SK-N-MC (cell line): ENCODE measurements around the genes POU4F2 and IQCM.

- RRBS: no CpG with 5 or more reads among the region's 6 CpGs
Measured at GRCh38 chr4:146121585-146122277, 53.8 kb upstream of the LSM6 start.

GRCh38 chr4:146638426-146639475, at the start of gene POU4F2:
Gene POU4F2, plus strand, starts transcription at chr4:146638893.
- RRBS: 1% methylated on average over 19 of the region's 105 CpGs

DNA sequence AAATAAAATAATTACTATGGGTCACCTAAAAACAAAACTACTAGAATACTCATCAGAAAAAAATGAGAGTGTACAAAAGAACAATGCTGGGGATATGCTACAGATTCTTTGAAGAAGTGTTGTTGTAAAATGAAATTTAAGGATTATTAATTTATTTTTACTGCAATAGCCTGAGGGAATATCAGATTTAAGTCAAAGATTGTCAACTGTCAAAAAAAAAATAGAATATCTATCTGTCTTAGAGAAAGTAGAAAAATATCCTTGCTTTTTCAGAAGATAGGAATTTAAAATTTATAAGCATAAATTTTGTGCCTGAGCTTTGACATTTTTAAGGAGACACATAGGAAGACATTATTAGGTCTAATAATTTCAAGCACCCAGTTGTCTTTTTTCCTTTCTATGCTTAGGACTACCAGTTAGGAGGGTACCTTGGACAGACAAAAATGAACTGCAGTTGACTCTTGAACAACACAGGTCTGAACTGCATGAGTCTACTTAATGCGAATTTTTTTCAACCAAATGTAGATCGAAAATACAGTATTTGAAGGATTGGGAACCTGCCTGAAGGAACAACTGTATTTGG, 107.4 kb downstream of the TTC29 start:
- RRBS: no CpG with 5 or more reads among the region's 2 CpGs

DNA sequence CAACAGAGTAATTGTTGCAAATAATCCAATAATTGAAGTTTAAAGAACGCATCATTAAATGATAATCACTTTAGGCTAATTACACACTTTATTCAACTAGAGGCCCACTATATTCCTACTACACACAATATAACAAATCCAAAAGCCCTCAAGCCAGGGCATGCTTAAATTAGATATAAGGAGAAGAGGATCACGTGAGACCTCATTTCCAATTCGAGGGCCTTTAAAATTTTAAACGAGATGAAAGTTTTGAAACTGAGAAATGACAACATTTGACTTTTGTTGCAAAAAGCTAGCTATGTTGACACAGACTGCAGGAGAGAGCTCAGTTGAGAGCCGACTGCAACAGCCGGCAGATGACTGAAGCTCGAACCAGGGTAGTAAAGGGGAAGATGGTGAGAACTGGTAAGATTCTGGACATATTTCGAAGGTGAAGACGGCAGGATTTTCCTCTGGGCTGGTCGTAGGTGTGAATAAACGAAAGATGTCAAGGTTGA, 851 bp downstream of the PRMT9 start:
- RRBS: no CpG with 5 or more reads among the region's 11 CpGs

- RRBS: no CpG with 5 or more reads among the region's 5 CpGs
Measured at GRCh38 chr4:147744146-147744824, 12.4 kb downstream of the ARHGAP10 start.

GRCh38 chr4:147846893-147847542, 115.1 kb downstream of the ARHGAP10 start:
- RRBS: no CpG with 5 or more reads among the region's 4 CpGs

DNA sequence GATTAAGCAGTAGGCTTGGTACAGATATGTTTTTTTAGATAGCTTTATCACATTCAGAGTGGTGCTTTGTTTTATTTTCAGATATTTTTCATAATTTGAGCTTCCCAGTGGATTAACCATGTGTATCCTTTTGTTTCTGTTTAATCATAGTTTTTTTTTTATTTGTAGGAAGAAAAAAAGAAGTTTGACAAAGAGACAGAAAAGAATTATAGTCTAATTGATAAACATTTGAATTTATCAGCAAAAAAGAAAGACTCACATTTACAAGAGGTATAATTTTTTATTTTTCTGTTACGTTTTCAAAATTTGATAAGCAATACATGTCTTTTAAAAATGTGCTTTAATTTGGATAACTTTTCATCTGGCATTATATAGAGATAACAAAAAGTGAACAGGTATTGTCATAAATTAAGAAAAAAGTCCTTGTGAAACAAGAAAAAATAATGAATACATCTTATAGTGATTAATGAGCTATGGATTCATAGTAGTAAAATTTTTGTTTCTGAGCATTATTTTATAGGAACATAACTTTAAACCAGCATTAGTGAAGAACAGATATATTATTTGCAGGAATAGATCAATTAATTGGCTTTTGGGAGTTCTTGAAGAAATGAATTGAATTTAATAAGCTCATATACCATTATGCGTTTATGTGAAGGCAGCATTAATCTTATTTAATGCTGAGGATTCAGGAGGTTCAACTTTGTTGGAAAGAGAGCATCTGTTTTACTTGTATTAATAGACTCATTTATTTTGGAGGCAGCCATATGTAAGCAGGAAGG, 125.7 kb downstream of the ARHGAP10 start:
- RRBS: no CpG with 5 or more reads among the region's 2 CpGs

DNA sequence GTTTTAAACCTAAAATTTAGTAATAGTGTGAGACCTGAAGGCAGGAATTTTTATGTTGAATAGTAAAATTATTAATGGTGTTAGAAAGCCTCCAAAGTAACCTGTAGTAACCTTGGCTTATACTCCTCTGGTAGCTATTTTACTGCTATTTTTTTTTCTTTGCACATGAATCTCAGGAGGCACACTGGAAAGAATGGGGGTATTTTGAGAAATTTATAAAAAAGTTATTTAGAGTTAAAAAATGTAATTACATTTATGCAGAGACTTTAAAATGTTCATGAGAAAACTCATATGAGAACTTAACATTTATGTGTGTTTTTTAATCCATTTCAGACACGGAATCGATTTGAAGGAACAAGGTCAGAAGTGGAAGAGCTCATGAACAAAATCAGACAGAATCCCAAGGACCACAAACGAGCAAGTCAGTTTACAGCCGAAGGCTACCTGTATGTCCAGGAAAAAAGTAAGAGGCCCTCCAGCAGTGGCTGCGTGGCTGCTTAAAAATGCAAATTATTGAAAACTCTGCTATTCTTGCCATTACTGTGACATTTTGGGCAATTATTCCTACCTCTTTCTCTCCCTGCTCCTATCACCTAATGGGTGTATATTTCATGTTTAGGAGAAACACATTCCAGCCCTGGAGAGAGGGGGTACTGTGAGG, 142.9 kb downstream of the ARHGAP10 start:
- RRBS: no CpG with 5 or more reads among the region's 5 CpGs

GRCh38 chr4:147925772-147926791, 194.2 kb downstream of the ARHGAP10 start:
- RRBS: no CpG with 5 or more reads among the region's 4 CpGs

GRCh38 chr4:148015312-148016096, 283.6 kb downstream of the ARHGAP10 start:
- RRBS: no CpG with 5 or more reads among the region's 9 CpGs

- RRBS: no CpG with 5 or more reads among the region's 5 CpGs
Measured at GRCh38 chr4:148431287-148432085, 10.7 kb downstream of the NR3C2 start.

DNA sequence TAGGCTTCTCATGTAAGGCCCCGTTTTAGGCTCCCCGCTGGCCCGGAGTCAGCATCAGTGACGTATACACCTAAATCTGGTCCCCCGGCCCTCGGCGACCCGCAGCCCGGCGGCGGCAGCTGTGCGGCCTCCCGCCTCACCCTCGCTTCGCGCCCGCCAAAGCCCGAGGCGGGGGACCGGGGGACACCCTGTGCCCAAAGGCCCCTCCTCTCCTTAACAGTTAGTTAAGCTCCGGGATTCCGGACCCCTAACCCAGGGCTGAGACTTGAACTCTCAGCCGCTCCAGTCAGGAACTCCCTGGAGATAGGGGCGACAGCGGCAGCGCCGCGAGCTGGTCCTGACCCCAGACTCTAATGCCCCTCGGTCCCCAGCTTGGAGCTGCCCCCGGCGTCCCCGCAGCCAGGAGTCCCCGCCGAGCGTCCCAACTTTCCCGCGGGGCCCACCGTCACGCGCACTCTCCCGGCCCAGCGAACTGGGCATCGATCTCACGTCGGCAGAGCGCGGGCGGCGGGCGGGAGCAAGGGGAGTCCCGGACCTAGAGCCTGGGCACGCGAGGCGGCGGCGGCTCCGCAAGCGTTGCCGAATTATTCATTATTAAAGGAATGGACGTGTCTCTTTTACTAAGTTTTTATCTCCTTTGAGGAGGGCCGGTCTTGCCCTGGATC, 1.5 kb upstream of the NR3C2 start:
- RRBS: 2% methylated on average over 34 of the region's 61 CpGs

DNA sequence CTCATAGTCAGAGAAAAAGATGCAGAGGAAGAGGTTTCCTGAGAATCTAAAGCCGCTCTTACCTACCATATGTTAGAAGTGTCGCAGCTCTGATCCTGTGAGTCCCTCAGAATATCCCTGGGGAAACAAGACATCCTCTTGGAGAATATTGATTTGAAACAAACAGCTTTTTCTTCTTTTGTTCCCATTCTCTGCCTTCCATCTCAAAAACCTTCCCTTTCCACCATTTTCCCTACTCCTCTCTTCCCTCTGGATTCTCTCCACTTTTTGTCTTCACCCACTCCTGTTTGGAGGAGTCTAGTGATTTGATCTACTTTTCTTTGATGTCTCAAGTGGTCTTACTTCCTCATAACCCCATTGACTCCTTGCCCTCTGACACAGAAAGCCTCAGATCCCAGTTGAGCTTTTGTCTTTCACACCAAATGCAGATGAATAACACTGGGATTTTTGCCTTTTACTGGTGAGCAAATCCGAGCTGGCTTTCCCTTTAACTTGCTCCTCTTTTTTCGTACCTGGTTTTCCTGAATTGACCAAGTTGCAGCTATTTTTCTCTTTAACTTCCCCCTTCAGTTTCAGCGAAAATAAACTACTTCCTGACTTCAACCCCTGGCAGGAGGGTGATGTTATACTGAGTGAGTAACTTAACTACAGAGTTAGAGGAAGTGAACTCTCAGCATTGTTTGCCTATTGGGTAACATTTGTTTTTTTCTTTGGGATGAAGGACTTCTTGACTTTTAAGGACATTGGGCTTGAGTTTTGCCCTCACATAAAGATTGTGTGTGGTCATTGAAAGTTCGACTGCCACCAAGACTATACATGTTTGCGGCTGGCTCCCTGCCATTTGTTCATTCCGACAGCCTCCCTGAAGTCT, 392.7 kb upstream of the NR3C2 start:
- RRBS: no CpG with 5 or more reads among the region's 8 CpGs

GRCh38 chr4:149815542-149816044, at the start of gene IQCM:
Gene IQCM, minus strand, starts transcription at chr4:149815843.
- RRBS: no CpG with 5 or more reads among the region's 1 CpG

GRCh38 chr4:150337847-150338700, 243.9 kb upstream of the MAB21L2 start:
- RRBS: no CpG with 5 or more reads among the region's 3 CpGs

DNA sequence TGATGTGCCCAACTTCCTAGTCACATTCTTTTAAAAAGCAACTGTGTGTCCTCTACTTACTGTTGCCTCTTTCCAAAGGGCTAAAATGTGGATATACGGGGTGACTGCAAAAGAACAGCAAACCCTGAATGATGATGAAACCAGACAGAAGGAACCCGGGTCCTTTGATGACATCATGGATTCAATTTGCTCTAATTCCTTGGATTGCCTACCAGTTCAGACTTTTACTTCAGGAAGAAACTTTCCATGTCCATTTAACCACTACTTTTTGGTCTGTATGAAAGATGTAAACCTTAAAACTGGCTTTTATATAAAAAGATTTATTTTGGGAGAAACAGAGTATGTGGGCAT, 190.9 kb upstream of the MAB21L2 start:
- RRBS: no CpG with 5 or more reads among the region's 2 CpGs

DNA sequence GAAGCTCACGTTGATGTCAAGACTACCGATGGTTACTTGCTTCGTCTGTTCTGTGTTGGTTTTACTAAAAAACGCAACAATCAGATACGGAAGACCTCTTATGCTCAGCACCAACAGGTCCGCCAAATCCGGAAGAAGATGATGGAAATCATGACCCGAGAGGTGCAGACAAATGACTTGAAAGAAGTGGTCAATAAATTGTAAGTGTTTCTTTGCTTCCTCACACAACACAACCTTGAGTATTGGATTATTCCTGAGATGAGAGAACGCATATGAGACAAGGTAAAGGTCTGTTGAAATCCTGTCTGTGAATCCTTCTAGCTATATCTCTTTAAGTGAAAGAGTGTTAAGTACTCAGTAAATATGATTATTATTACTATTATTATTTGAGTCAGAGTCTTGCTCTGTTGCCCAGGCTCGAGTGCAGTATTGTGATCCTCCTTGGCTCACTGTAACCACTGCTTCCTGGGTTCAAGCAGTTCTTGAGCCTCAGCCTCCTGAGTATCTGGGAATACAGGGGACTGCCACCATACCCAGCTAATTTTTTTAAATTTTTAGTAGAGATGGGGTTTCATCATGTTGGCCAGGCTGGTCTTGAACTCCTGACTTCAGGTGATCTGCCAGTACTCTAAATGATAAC, 3.6 kb downstream of the RPS3A start:
- RRBS: no CpG with 5 or more reads among the region's 10 CpGs

DNA sequence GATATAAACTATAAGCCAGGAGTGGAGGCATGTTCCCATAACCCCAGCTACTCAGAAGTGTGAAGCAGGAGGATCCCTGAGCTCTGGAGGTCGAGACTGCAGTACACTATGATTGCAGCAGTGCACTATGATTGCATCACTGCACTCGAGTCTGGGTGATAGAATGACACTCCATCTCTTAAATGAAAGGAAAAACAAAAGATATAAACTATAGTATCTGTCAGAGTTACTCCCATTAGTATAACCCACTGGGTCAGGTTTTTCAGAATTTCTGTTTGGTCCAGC, 47.6 kb downstream of the RPS3A start:
- RRBS: no CpG with 5 or more reads among the region's 2 CpGs

- RRBS: no CpG with 5 or more reads among the region's 5 CpGs
Measured at GRCh38 chr4:151199563-151200072, 77.3 kb upstream of the PRSS48 start.